Daoy (cell line): ENCODE measurements around a stretch of chr20.

DNA sequence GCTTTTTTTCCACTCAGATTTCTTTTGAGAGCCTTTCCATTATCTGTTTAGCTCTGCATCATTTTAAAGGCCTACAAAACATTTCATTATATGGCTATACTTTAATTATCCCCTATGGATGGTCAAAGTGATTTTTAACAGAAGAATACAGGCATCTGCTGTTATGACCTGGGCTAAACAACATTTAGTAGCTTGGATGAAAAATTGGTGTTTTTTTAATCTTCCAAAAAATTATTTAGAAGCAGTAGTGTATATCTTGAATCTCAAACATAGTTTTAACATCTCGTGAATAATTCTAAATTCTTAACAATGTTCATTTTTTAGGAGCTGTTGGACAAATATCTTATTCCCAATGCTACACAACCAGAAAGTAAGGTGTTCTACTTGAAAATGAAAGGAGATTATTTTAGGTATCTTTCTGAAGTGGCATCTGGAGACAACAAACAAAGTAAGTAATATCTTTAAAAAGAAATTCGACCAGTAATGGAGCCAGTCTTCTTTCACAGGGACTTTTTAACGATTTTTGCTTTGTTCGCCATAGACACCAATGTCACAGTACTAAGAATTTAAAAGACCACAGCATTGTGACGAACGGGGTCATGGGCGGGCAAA, 6.1 kb upstream of the PABPC1L start:
- RAMPAGE, long total RNA: no peak

DNA sequence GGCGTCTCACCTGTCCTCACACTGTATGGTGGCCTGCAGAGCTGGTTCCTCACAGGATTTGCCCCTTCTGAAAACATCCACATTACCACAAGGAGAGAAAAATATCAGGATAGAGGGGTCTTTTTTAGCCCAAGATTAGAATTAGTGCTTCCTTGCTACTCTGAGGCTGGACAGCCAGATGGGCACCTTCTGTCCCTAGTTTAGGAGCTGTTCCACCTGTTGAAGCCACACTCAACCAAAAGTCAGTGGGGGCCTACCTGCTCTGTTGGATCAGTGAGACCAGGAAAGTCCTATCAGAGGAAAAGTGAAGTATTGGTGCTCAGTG, 984 bp upstream of the PABPC1L start:
- RAMPAGE, long total RNA: no peak

GRCh38 chr20:44910537-44911181, 799 bp downstream of the PABPC1L start:
- RAMPAGE, long total RNA: no peak

- RAMPAGE, long total RNA: no peak
Observed at GRCh38 chr20:44958823-44959646, 1.2 kb downstream of the TOMM34 start.

GRCh38 chr20:44979064-44979263, 12.7 kb downstream of the STK4 start:
- RAMPAGE, long total RNA: no peak

DNA sequence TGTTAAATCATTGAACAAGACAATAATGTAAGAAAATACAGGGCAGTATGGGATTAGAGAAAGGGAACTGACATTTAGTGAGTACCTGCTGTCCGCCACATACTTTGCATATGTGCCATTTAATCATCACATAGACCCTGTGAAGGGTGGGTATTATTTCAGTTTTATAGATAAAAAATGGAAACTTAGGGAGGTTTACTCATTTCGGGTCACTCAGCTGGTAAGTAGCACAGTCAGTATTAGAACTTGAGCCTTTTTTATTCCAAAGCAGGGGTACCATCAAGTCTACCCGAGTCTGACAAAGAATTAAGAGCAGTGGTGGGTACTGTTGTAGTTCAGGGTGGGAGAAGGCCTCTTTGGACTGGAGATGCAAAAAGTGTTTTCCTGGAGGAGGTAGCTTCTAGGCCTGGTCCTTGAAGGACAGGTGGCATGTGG, 31.5 kb downstream of the STK4 start:
- RAMPAGE, long total RNA: no peak

- RAMPAGE, long total RNA: no peak
Observed at GRCh38 chr20:45117477-45118096, 2.6 kb upstream of the WFDC5 start.

GRCh38 chr20:45336238-45337288, 11.7 kb downstream of the SDC4 start:
- RAMPAGE, long total RNA: no peak

- RAMPAGE, long total RNA: no peak
Observed at GRCh38 chr20:45341326-45341928, 6.8 kb downstream of the SDC4 start.

GRCh38 chr20:45342616-45343217, 5.5 kb downstream of the SDC4 start:
- RAMPAGE, long total RNA: no peak

GRCh38 chr20:45343218-45344126, 4.8 kb downstream of the SDC4 start:
- RAMPAGE, long total RNA: no peak

DNA sequence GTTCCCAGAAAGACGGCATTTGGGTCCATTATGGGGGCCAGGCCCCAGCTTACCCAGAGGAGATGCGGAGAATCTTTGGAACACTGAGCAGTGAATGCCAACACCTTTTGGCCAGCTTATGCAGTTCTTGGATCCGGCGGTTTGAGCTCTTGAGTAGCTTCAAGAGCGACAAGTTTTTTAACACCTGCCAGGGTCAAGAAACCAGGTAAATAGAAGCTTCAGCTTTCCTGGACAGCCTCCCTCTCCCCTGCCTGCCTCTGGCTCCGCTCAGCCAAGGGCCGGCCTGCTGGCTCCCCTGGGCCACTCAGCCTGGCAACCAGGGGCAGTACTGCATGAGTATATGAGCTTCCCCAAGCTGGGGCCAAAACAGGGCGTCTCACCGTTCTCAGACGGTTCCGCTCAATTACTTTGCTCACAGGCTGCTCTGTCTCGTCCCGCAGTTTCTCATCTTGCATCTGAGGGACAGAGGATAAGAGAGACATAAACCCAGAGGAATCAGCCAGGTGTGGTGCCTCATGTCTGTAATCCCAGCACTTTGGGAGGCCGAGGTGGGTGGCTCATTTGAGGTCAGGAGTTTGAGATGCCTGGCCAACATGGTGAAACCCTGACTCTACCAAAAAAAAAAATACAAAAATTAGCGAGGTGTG, 843 bp downstream of the TP53TG5 start:
- RAMPAGE, long total RNA: no peak

DNA sequence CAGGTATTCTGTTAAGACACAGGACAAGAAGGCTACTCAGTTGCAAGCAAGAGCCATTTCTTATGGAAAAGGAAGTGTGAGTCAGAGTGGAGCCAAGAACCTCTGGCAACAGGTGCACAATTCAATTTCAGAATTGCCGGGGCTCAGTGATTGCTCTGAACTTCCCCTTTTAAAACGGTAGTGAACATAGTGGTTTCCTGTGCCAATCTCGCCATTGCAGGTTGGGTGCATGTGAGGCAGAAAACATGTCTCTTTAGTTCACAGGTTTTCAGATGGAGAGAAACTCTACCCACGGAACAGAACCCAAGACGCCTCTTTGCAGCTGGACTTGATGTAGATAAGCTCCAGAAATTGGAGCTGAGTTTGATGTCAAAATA, 16.4 kb downstream of the PIGT start:
- RAMPAGE, long total RNA: no peak

DNA sequence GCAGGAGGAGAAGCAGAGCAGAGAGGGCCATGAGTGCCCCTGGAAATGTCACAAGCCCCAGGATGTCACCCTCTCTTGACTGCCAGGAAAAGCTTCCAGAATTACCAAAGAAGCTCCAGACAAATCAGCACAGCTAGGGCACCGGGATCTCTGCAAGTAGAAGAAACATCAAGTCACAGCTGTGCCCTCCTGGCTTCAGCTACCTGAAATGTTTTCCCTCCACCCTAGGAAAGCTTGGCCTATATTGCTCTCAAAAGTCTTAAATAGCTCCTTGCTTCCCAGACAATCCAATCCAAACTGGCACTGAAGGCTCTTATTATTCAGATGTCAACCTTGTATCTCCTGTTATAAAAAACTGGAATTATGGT, 17.4 kb downstream of the WFDC3 start:
- RAMPAGE, long total RNA: no peak

- RAMPAGE, long total RNA: no peak
Observed at GRCh38 chr20:45783654-45784114, 8.0 kb downstream of the WFDC3 start.

GRCh38 chr20:45919630-45920463, 7.9 kb upstream of the PLTP start:
- RAMPAGE, long total RNA: no peak

DNA sequence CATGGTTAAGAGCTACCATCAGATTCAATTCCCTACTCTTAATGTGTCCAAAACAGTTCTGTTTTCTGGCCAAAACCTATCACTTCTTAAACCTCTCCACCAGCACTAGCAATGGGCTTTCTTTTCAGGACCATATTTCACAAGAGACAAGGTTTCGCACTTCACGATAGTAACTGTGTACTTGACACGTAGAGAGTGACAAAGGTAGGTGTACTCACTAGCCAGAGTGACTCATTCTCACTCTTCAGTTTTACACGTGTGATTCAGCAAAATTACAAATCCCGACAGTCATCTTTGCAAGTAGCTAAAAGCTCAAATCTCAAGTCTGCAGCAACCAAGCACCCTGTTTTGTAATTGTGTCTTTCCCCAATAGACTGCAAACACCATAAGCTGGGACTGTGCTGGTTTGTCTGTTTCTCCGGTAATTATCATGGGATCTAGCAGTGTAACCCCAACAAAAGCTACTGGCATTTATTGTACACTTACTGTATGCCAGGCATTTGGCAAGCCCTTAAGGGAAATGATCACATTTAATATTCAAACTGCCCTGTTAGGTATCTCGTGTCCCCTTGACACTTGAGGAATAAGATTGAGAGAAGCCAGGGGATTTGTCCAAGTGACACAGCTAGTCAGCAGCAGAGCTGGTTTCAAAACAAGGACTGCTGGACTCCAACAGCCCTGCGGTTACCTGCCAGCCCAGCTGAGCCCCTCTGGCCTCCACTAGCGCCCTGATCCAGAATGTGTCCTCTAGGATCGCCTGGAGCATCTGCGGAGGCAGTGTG, 9.8 kb downstream of the PCIF1 start:
- RAMPAGE, long total RNA: no peak

GRCh38 chr20:45998255-45998680, 10.4 kb upstream of the MMP9 start:
- RAMPAGE, long total RNA: no peak

DNA sequence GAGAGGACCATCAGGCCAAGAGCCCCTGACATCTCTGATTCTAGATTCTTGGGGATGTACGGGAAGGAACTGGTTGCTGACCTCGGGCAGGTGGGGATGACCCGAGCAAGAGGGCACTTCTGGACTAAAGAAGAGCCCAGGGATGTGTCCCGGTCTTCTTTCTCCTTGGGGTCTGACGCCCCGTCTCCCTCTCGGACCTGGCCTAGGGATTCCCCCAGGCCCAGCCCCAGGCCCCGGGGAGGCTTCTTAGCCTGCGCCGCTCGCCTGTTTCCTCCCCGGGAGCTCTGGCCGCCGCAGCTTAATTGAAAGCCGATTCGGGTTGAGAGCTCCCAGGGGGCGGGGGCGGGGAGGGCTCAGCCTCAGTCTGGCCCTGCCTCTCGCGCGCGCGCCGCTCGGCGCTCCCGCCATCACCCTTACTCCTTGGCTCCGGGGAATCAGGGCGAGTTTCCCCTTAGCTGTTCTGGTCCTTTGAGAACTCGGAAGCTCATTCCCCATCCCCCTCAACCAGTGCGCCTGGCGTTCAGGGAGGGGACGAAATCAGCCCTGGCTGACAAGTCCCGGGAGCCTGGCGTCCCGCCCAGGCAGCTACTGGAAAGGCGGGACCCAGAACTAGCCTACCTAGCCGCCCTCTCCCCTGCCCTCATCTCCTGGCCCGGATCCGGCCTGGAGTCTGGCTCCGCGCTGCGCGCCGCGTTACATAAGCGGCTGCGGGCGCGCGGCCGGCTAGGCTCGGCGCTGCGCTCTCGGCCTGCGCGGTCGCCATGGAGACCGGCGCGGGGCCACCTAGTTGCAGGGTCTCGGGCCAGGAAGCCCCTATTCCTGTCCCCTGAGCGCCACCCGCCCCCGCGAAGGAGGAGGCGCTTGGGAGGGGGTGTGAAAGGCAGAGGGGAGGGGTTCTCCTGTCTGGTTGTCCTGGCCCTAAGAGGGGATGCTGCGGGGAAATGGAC, 2.7 kb downstream of the SLC12A5 start:
- RAMPAGE, long total RNA: no peak

DNA sequence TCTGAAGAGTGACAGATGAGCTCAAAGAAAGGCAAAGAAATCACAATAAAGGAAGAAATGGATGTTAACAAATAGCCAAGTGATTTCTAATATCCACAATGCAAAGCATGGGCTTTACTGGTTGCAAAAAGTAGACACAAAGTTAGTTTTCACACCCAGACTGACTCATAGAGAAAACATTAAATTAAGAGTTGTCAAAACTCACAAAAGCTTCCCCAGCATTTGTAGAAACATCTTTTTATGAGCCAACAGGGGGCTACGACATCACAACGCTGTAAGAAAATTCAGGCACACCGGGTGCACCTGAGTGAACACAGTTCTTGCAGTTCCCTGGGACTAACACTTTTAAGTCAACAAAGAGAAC, 1.4 kb downstream of the NCOA5 start:
- RAMPAGE, long total RNA: no peak